ENCODE measurements around the gene INPP5A.

DNA sequence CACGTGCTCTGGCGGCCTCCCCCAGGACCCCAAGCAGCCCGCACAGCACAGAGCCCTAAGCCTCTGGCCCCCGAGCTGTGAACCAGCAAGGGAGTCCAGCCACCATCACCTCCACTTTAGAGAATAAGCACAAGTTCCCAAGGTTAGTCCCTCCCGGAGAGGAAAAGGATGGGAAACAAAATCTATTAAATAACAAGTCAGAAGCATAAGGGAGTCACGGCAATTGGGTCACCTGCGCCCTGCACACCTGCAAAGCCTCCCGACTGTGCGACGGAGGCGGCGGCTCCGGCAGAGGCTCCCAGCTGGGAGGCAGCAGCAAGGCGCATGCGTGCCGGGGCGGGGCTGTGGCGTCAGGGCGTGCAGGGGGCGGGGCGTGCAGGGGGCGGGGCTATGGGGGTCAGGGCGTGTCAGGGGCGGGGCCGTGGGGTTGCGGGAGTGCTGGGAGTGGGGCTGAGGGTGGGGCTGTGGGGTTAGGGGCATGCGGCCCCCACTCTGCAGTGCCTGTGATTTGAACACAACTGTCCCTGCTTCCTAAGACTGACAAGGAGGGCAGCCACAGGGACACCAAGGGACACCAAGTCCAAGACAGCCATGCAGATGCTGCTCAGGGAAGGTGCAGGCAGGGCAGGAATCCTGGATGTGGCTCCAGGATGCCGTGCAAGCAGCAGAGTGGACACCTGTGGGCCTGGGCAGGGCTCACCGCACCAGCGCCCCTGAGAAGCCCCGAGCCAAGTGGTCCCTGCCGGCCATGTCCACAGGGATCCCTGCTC is 58.8 kb downstream of the STK32C start:
- PRO-cap = unidirectional peak, minus-strand start at position 311 of the sequence

GRCh38 chr10:132375023-132375979 is 21.7 kb upstream of the PWWP2B start:
- PRO-cap = no peak

- PRO-cap = no peak
Observed at GRCh38 chr10:132410704-132411022, 13.7 kb downstream of the PWWP2B start.

GRCh38 chr10:132444681-132445436 is 47.9 kb downstream of the PWWP2B start:
- PRO-cap = no peak

- PRO-cap = no peak
Observed at GRCh38 chr10:132516495-132517866, 20.6 kb upstream of the INPP5A start.

- PRO-cap = no peak
Observed at GRCh38 chr10:132520404-132520867, 17.2 kb upstream of the INPP5A start.

- PRO-cap = bidirectional peak, plus-strand start at chr10:132537802, minus-strand start at chr10:132537469
Observed at GRCh38 chr10:132537674-132537972, at the start of gene INPP5A. Gene INPP5A (plus strand): TSS chr10:132537787.

GRCh38 chr10:132544664-132545200 is 7.1 kb downstream of the INPP5A start:
- PRO-cap = unidirectional peak, minus-strand start at chr10:132544836; unidirectional peak, minus-strand start at chr10:132544849

DNA sequence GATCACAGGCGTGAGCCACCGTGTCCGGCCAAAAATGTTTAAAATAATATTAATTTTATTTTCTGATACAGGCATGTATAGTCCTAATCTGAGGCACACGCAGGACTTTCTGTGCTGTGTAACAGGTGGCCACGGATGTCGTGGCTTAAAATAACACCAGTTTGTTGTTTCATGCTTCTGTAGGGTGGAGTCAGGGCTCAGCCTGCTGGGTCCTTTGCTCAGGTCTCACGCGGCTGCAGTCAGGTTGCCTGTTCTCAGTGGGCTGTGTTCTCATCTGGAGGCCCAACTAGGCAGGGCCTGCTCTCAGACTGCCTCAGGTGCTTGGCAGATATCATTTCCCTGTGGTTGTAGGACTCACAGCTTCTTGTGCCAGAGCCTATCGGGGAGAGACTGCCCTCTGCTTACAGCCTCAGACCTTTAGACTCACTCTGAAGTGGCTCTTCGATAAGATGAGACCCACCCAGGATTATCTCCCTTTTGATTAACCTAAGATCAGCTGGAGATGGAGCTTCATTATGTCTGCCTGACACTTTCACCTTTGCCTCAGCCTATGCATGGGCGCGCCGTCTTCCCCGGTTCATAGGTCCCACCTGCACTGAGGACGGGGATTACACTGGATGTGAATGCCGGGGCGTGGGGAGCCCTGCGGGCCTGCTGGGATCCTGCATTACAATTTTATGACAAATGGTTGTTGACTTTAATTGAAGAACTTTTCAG is 55.2 kb downstream of the INPP5A start:
- PRO-cap = no peak

GRCh38 chr10:132628061-132628751 is 90.6 kb downstream of the INPP5A start:
- PRO-cap = no peak

DNA sequence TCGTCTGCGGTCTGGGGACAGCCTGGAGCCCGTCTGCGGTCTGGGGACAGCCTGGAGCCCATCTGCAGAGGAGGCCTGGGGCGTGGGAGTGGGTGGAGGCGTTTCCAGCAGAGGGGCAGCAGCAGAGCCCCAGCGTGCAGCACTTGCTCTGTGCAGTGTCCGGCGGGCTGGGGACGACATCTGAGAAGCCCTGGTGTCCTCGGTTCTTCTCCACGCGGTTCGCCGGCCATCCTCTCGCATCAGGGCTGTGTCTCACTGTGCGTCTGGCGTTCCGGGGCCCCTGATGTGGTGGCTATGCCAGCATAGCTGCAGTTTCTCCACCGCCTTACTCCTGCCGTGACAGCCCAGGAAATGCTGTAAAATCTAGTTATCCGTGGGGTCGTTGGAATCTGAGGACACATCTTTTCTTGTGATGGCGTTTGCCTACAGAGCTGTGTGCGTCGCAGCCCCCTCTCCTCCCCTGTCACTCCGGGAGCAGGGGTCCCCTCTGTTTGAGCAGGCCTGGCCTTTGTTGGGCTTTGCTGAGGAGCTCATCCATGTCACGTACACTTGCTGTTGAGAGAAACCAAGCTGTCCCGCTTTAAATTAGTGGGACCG is 104.6 kb downstream of the INPP5A start:
- PRO-cap = no peak

DNA sequence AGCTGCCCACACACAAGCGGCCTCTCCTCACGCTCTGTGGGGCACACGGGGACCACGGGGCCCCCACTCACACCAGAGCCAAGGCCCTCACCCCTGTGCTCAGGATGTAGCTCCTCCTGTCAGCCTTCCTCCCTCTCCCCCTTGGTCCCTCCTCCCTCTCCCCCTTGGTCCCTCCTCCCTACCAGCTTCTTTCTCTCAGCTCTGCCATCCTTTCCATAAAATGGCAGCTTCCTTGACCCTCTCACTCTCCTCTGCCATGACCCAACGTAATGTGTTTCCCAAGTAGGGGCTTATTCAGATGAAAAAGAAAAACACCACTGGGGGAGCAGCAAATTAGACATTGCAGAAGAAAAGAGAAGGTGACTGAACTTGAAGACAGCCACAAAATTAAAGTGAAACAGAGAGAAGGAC is 114.3 kb downstream of the INPP5A start:
- PRO-cap = no peak

- PRO-cap = no peak
Observed at GRCh38 chr10:132666091-132666592, 119.8 kb downstream of the NKX6-2 start.

- PRO-cap = no peak
Observed at GRCh38 chr10:132684877-132685940, 100.7 kb downstream of the NKX6-2 start.

- PRO-cap = no peak
Observed at GRCh38 chr10:132702996-132703532, 82.9 kb downstream of the NKX6-2 start.

- PRO-cap = no peak
Observed at GRCh38 chr10:132782409-132783652, 3.1 kb downstream of the NKX6-2 start.

DNA sequence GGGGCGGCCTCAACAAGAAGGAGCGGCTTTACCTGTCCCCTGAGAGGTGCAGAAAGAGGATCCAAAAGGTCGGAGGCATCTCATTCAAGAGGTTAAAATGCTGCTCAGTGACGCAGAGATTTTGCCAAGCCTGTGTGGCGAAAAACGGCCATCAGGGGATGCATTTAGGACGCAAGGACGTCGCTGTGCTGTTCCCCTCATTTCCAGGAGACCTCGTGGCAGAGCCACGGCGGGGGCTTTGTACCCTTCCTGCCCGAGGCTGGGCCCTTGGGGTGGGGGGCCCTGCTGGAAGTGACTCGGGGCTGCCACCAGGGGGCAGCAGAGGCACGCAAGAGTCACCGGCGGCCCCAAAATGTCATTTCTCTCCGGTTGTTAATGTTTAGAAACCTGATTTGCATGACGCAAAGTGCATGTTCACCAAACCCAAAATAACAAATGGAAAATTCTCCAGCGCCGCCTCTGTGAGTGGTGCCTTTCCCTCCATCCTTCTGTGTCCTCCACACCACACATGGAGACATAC is 50.9 kb upstream of the NKX6-2 start:
- PRO-cap = no peak

- PRO-cap = no peak
Observed at GRCh38 chr10:133224935-133225512, 5.0 kb upstream of the UTF1 start.

DNA sequence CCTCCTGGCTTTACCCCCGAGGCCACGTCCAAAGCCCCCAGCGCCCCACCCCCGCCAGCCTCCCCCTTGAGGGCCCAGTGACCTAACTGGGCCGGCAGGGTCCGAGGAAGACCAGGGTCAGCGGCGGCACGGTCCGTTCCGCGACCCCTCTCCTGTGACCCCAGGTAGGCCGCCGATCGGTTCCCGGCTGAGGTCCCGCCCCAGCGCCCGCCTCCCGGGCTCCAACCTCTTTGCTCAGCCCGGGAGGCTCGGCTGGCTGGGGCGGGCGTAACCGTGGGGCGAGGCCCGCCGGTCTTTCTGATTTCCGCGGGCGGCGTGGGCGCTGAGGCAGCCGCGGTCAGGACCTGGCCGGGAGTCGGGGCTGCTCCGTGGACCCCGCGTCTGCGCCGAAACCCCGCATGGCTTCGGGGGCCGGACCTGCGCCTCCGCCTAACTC is 1.3 kb upstream of the VENTX start:
- PRO-cap = no peak

DNA sequence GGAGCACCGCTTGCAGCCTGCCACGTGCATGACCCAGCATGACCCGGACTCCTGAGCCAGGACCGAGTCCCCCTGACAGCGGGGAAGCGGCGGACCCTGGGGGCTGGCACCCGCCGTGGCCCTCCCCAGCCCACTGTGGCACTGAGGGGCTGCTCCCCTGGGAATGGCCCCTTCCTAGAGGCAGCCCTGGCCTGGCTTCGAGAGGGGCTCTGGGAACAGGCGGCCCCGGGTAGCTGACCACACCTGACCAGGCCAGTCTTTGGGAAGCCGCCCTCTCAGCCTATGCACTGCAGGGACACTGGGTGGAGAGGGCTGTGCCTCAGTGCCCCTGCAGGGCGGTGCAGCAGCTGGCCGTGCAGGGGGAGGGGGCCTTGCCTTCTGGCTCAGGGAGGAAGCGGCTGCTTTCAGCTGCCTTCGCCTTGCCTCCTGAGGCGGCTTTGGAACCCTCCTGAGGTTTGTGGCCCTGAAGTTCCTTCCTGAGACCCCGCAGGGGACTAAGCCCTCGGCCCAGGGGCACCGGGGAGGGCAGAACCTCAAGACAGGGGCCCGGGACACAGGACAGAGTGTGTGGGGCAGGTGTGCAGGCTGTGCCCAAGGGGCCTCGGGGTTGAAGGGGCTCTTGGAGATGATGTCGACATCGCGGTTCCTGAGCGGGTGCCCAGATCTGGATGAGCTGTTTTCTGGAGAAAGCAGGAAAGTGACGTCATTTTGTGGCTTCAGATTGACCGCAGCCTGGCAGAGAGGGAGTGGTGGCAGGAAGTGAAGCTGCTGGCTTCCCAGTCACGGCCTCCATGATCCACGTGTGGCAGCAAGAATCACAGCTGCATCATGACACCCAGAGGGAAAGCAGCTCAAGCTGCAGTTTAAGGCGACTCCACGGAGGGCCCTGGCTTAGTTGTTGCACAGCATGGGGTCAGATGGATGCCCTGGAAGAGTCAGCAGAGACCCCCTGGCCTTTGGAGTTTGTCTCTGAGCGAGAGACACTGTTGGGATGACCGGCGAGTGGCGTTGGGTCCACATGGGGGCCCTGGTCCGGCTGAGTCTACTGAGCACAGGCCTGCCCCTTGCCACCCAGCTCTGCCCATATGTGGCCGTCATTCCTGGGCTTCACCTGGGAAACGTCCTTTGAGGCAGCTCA is 17.6 kb downstream of the ADAM8 start:
- PRO-cap = no peak